ENCODE results near the genes FOXE1, ANP32B, TMEFF1 and PLPPR1.

DNA sequence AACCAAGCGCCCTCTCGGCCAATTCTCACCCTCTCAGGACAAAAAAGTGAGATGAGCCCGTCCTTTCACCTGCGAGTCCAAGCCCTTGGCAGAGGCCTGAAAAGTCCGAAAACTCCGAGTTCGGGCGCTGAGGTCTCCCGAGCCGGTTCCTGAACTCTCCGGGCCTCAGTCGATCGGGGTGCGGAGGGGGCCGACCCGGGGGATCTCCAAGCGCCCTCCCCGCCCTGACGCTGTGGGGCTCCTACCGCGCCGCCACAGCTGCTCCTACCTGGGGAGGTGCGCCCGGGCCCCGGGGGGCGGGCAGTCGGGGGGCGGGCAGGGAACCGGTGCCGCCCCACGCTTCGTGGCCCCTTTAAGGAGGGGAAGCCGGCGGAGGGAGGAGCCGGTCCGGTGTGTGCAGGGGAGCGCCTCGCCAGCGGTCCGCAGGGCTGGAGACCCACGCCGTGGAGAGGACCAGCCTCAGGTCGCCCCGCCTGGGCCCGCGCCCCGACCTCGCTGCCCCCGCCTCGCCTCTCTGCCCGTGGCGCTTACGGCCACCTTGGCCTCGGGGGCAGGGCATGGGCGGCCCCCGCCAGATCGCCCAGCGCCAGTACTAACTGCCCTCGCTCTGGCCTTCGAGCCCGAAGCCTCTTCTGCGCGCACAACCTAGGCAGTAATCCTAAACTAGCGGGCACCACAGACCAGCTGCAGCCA is at the start of gene FOXE1:
Gene FOXE1, plus strand, starts transcription at position 380 of the 693 bp plus-strand sequence.
- PRO-cap: no peak

GRCh38 chr9:97982832-97983602 is at the start of gene ANP32B:
Gene ANP32B, plus strand, starts transcription at chr9:97983341.
- PRO-cap: bidirectional peak, plus-strand start at chr9:97983341, minus-strand start at chr9:97983110

- PRO-cap: no peak
Observed at GRCh38 chr9:98075813-98076391, 19.4 kb downstream of the NANS start.

- PRO-cap: no peak
Observed at GRCh38 chr9:98080840-98081930, 24.7 kb downstream of the NANS start.

- PRO-cap: no peak
Observed at GRCh38 chr9:98251580-98251997, 3.9 kb downstream of the TBC1D2 start.

DNA sequence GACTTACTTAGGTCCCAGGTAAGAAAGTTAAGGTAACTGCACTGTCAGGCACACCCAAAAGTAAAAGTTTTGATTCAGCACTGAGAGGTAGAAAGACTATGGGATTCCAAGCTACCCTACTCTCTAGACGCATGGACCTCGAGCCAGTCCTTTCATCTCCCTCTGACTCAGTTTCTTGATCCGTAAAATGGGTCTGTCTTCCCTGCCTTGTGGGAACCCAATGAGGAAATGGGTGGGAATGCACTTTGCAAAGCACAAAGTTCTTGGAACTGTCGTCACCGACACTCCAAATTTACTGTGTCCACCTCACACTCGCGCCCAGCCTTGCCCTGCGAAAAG is 692 bp downstream of the TBC1D2 start:
- PRO-cap: no peak

DNA sequence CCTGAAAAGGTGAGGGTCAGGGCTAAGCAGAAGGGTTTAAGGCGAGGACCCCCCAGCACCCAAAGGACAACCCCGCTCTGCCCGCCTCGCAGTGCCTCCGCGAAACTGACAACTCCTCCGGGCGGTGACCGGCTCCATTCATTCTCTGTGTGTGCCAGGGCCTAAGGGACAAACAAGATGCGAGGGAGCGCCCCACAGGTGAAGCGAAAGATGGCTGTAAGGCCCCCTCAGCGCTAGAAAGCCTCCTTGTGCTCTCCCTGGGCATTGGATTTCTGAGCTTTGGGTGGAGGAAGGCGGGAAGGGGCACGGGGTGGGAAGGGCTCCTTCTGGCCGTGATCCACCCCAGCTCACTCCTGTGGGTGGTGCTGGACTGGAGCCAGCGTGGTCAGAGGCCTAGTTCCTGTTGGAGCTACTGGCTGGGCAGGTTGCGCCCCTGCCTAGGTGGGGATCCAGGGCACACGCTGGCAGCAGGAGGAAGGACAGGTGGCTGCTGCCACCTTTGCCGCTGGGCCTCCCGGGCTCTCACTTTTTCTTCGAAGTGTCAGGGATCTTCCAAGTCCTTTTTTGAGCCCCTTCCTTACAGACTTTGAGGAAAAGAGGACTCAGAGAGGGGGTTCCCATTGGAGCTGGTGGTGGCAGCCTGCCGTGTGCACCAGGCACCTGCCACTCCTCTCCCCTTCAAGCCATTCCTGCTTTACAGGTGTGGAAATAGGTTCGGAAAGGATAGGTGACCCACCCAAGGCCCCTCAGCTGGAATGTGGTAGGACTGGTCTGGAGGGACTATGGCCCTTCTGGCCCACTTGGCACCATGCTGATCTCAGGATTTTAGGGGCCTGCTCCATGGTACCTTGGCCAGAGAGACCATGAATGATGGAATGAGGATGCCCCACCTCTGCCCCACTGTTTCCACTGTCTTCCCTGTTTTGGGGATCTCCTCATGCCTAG is 1.1 kb downstream of the GALNT12 start:
- PRO-cap: no peak

GRCh38 chr9:98810260-98810809 is 2.9 kb downstream of the GALNT12 start:
- PRO-cap: no peak

GRCh38 chr9:99091564-99091768 is 13.4 kb upstream of the TGFBR1 start:
- PRO-cap: no peak

- PRO-cap: no peak
Observed at GRCh38 chr9:99109548-99109972, 4.6 kb downstream of the TGFBR1 start.

- PRO-cap: no peak
Observed at GRCh38 chr9:99112204-99112659, 7.3 kb downstream of the TGFBR1 start.

GRCh38 chr9:99137607-99138188 is 32.8 kb downstream of the TGFBR1 start:
- PRO-cap: no peak

DNA sequence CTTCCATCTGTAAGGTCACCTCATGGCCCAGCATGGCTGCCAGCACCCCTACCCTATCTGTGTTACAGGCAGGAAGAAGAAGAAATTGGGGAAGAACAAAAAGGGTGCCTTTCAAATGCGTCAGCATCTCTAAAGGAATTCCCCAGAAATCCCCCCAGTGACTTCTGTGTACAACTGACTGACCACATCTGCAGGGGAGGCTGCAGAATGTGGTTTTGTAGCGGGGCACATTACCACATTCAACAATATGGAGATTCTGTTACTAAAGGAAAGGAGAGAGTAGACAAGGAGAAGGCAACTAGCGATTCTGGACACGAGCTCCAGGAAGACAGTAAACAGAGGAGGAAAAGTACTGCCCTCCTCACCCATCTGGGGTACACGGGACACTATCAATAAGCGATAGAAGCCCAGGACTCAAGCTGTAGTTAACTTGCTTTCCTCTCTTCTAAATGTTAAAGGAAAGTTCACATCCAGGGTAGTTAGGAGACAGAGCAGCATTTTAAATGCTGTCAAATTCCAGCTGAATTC is 40.0 kb downstream of the ALG2 start:
- PRO-cap: no peak

GRCh38 chr9:99239279-99240079 is 17.4 kb downstream of the SEC61B start:
- PRO-cap: no peak

GRCh38 chr9:99357410-99358055 is 135.5 kb downstream of the SEC61B start:
- PRO-cap: no peak

DNA sequence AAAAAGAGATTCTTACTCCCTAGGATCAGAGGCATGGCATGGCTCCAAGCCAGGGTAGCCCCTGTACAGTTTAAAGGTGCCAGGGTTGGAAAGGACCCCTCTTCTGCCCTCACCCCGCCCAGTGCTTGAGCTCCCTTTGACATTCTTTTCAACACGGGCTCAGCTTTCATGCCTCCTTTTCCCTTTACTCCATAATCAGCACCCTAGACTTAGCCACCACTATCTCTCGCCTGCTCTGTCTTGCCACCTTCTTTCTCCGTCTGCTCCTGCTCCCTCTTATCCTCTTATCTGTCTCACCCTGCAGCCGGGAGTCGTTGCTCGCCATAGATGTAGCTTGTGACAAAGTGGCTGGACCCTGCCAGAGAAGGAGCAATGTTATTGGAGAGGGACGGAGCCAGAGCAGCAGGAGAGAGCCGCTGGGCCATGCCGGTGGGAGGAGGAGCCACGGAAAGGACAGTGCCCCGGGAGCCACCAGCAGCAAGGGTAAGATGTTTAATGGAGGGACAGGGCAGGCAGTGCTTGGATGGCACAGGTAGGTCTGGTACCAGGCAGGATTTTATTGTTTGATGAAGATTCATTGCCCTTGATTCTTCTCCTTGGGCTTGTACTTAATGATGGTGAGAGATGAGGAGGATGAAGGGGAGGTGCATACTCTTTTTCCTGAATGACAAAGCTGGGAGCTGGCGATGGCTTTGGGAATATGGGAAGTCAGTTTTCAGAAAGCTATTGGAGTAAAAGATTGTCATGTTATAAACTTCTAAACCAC is 137.3 kb downstream of the SEC61B start:
- PRO-cap: no peak

DNA sequence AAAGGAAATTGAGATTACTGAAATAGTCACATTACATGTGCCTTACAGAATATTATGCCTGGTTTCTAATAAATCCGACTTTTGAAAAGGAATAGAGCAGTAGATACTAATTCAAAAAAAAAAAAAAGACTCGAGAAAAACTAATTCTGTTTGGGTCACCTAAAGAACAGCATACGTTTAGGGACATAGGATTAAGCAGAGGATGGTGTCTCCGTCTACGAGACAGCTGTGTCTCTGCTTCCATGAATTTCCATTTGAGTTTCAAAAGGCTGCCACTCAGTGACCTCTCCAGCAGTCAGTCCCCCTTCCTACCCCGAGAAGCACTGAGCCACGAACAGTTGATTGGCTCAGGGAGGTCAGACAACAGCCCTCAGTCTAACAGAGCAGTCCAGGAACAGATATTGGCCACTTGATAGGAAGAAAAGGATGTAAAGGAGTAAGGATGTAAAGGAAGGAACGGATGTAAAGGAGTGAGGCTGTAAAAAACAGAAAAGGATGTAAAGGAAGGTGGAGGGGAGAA is 3.3 kb upstream of the NR4A3 start:
- PRO-cap: no peak

GRCh38 chr9:100426235-100426791 is 630 bp upstream of the MSANTD3 start:
- PRO-cap: no peak

DNA sequence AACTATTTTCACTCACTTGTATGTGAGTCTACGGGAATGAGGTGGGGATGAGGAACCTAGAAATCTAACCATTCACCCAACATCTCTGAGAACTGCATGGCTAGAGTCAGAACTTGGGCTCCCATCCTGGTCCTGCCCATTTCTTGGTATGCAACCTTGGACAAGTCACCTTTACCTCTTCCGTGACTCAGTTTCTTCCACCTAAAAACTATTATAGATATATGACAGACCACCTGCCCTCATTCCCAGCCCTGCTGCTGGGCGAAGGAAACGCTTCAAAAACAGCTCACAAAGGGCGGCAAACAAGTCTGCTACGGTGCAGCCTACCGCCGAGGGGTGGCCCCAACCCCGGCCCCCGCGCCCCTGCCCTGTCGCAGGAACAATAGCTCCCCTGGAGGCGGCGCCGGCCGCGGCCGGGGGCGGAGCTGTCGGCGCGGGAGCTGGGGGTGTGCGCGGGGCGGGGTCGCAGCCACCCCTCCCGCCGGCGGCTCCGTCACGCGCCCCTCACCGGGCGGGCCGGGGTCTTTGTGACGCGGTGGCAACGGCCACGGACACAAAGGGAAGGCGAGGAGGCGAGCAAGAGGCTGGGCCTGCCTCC is at the start of gene TMEFF1:
Gene TMEFF1, plus strand, starts transcription at position 522 of the 598 bp plus-strand sequence.
- PRO-cap: bidirectional peak, plus-strand start at position 554 of the sequence, minus-strand start at position 365 of the sequence

- PRO-cap: bidirectional peak, plus-strand start at chr9:101028755, minus-strand start at chr9:101028630
Observed at GRCh38 chr9:101028416-101029453, at the start of gene PLPPR1. Gene PLPPR1, plus strand, starts transcription at chr9:101028727.